Mononuclear cell (primary cell): ENCODE data around the gene PANK3.

- RRBS = no CpG with 5 or more reads among the region's 2 CpGs
These were observed 168.5 kb downstream of the ATP10B start for GRCh38 chr5:160683440-160683999.

GRCh38 chr5:160926273-160926924, 74.4 kb upstream of the ATP10B start:
- RRBS = no CpG with 5 or more reads among the region's 9 CpGs

- RRBS = no CpG with 5 or more reads among the region's 2 CpGs
These were observed 86.7 kb upstream of the ATP10B start for GRCh38 chr5:160938805-160939004.

DNA sequence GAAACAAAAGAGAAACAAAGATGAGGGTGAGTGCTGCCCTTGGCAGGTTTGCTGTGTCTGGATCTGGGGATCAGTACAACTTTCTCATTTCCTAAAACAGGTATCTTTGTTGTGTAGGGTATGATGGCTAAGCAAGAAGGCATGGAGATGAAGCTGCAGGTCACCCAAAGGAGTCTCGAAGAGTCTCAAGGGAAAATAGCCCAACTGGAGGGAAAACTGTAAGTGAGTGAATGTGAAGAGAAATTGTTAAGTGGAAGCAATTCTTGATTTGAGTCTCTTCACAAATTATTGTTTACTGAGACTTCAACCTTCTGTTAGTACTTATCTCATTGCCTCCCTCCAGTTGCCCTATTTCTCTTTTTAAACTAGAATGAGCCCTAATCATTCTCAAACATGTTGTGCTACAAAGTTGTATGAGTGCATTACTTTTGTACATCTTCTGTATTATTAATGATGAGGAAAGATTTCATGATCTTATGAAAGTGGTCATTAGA, 10.9 kb downstream of the HMMR start:
- RRBS = no CpG with 5 or more reads among the region's 1 CpG

DNA sequence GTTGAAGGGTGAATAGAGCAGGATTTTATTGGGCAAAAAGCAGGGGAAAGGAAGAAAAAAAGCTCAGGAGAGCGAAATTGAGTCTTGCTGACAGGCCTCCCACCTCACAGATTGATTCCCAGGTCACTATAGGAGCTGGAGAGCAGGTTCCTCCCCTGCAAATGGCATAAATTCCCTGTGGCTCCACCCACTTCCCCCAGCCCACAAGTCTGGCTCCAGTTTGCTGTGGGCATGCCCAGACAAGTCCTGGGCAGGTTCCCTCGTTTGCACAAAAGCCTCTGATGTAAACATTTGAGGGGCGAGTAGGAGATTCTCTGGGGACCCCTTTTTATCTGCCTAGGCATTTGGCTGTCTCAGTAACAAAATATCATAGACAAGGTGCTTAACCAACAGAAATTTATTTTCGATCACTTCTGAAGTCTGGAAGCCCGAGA, 614.4 kb downstream of the MAT2B start:
- RRBS = no CpG with 5 or more reads among the region's 5 CpGs

- RRBS = no CpG with 5 or more reads among the region's 7 CpGs
These were observed 317.4 kb downstream of the TENM2 start for GRCh38 chr5:167296124-167296763.

DNA sequence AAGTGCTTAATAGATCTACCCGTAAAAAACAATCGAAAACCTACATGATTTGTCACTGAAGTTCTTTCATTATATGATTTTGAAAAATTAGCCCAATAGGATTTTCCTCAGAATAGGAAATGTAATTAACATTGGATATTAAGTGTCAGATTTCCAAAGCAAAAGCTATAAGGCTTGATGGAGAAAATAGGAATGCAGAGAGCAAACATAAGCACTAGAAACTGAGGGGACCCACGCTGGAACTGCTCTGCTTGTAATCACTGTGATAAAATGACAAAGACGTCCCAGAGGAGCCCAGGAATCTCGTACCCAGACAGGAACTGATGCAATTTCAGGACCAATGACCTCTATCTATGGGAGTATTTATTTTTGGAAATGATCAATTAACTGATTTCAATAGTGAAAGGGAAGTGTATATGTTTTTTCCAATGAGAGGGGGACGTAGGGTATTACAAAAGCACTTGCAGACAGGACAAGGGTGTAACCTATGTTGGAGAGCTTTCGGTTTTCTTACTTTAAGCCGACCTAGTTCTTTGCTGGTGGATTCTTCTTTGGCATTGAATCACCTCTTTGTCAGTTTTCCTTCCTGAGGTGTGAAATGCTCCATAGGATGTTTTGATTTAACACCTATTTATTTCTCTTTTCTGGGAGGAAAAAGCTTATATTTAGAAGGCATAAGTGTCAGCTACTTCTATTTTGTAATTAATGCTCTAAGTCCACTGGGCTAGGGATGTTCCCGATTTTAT, 598.2 kb downstream of the TENM2 start:
- RRBS = no CpG with 5 or more reads among the region's 9 CpGs

- RRBS = 83% methylated on average over 2 of the region's 14 CpGs
These were observed 470.9 kb upstream of the WWC1 start for GRCh38 chr5:167820053-167821340.

DNA sequence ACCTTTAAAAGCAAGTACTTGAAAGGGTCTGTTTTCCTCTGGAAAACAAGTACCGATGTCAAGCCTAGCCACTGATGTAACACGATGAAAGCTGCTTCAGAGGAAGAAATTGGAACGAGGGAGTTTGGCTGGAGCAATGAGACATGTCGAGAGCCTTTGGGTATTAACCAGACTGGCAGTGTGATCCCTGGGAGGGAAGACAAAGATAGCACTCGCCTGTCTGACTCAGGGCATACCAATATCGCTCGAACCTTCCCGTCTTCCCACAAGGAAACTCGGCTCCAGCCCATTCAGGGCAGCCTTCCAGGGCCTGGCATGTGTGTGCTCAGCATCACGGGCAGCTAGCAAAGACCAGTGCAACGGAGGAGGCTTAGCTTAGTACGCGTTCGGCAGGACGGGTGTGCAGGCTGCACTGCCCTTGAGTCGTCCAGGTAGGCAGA, 356.9 kb upstream of the WWC1 start:
- RRBS = no CpG with 5 or more reads among the region's 16 CpGs

GRCh38 chr5:168299902-168300496, 8.6 kb downstream of the WWC1 start:
- RRBS = no CpG with 5 or more reads among the region's 7 CpGs

DNA sequence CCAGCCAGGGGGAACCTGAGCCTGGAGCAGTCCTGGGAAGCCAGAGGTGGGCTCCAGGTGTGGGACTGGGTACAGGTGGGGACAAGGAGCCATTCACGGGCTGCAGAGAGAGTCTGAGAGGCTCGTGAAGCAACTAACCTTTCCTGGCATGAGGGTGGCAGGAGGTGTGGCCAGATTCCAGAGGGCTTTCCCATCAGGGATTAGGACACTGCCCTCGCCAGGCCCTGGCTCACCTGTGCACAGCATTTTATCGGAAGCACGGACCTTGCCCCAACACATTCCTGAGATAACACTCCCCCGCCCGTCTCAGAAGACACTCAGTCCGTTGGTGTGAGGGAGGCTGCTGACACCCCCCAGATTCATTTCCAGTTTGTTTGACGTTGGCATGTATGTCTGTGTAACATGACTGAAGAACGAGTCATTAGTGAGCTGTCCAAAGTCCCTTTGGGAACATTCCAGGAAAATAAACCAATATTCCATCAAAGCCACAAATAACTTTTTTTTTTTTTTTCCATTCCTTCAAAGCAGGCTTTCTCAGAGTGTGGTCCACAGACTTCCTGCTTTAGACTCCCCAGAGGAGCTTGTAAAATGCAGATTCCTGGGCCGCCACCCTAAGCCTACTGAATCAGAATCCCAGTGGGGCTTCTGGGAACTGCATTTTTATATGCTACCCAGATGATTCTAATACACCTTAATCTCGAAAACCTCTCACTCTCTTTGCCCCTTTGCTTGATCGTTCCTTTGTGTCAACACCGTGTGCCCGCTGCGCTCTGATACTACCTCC, 23.4 kb downstream of the WWC1 start:
- RRBS = no CpG with 5 or more reads among the region's 16 CpGs

DNA sequence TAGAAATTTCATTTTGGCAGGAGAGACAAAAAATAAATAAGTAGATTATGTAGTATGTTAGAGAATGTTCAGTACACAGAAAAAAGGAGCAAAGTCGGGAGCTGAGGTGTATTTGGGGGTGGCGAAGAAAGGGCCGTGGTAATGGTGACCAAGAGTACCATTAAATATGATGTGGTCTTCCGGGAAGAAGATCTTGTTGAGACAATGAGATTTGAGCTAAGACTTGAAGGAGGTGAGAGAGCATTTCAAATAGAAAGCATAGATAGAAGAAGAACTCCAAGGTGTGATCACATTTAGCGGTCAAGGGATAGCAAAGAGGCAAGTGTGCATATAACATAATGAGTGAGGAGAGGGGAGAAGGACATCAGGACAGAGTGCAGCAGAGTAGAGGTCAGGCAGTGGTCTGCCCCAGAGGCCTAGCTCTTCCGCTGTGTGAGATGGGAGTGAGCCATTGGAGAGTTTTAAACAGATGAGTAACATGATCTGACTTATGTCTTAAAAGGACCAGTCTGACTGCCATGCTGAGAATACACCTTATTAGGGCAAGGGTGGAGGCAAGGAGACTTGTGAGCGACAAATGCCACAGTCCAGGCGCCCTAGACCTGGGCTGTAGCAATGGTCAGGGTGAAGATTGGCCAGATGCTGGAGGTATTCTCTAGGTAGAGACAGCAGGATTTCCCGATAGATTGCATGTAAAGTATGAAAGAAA, 82.9 kb downstream of the WWC1 start:
- RRBS = no CpG with 5 or more reads among the region's 9 CpGs

DNA sequence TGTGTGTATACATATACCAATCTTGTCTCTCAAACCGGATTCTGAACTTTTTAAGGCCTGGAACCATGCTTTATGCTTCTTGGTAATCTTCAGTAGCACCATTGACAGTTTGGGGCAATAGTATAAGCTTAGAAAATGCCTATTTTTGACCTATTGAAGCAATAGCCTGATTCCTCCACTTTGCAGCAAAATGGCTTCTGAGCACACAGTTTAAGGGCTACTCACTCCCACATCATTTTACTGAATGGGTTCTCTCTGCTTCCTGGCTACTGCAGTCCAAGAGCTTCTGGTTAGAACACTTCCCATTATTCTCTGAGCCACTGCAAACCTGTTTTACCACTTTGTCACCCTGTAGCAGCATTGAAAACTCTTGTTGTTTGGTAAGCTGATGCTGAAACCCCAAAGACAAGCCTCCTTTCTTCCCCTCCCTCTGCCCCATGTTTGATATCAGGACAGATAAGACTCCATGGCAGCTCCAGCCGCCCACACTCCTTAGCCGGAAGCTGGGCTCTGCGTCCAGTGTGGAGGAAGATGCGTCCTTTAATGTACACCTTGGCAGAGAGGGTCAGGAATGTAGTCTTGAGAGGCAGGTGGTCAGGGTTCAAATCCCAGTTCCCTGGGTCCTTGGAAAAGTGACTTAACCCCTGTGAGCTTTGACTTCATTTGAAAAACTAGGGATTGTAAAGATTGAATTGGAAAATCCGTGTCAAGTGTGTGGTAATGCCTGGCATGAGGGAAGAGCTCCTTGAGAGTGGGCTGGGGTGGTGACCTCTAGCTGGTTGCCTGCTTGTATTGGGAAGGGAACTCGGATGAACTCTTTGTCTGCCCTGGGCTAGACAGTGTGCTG, 84.3 kb upstream of the RARS1 start:
- RRBS = no CpG with 5 or more reads among the region's 7 CpGs

DNA sequence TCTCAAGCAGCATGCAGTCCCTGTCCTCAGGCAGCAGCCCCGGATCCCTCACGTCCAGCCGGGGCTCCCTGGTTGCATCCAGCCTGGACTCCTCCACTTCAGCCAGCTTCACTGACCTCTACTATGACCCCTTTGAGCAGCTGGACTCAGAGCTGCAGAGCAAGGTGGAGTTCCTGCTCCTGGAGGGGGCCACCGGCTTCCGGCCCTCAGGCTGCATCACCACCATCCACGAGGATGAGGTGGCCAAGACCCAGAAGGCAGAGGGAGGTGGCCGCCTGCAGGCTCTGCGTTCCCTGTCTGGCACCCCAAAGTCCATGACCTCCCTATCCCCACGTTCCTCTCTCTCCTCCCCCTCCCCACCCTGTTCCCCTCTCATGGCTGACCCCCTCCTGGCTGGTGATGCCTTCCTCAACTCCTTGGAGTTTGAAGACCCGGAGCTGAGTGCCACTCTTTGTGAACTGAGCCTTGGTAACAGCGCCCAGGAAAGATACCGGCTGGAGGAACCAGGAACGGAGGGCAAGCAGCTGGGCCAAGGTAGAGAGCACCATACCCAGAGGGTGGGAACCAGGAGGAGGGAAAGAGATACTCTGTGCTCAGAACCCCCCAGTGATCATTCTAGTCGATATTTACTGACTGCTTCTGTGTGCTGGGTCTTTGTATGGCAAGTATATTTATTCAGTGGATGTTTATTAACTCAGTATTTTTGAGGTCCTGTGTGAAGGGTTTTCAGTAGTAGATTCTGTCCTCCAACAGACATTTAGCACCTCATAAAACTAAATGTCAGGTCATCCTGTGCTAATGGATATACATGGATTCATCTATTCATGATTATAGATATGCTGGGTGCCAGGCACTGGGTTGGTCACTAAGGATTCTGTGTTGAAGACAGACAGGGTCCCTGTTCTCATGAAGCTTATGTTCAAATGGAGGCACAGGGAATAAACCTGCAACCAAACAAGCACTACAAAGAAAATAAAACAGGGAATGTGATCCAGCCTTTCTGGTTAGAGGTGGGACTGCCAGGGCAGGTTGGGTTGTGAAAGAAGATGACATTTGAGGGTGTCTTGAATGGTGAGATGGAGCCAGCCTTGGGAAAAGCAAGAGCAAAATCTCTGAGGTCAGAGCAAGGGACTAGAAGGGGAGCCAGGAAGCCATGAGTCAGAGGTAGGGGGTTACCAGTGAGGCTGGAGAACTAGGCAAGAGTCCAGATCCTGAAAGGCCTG, 62.3 kb upstream of the RARS1 start:
- RRBS = 94% methylated on average over 3 of the region's 14 CpGs

GRCh38 chr5:168578591-168579654, at the start of gene PANK3:
Gene PANK3, minus strand, starts transcription at chr5:168579368.
- RRBS = under 1% methylated on average over 20 of the region's 86 CpGs

DNA sequence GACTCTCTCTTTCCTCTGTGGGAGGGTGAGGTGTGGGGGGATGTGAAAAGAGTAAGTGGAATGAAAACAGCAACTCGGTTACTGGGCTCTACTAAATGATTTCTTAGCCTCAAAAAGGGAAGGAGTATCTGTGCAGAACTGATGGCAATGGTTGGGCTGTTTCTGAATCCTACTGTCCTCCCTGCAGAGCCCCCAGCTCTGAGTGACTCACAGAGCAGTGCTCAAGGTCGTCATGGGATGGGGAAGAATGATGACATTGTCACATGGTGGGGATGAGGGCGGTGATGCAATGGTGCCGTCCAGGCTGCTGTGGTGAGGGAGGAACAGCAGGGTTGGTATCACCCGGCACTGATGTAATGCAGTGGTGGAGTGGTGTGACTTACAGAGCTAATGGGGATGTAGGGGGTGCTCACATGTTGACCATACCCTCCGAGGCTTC, 215.1 kb upstream of the PANK3 start:
- RRBS = no CpG with 5 or more reads among the region's 6 CpGs

- RRBS = no CpG with 5 or more reads among the region's 6 CpGs
These were observed 307.3 kb upstream of the PANK3 start for GRCh38 chr5:168886389-168886853.

DNA sequence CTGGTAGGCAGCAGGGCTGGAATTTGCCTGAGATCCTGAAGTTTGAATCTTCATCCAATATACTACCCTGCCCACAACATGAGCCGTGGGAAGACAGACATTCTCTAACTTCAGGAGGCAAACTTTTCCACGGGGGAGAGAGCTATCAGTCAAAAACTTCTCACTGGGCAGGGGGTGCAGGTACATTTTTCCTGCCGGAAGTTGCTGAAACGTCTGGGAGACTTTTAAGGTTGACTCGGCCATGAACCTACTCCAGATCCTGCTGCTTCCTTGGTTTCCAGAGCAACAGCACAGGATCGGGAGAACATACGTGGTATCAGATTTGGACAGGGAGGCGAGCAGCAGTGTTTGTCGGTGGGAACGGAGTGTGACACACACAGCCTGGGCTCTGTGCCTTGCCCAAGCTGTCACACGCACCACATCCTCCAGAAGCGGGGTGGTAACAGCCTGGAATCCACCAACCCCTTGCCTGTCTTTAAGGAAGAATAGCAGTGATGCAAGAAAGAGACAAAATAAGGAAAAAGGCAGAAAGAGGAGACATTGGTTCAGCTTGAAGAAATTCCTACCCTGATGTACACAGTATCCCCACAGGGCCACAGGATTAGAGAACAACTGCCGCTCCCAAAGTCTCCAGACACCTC, 276.5 kb downstream of the SLIT3 start:
- RRBS = no CpG with 5 or more reads among the region's 13 CpGs

DNA sequence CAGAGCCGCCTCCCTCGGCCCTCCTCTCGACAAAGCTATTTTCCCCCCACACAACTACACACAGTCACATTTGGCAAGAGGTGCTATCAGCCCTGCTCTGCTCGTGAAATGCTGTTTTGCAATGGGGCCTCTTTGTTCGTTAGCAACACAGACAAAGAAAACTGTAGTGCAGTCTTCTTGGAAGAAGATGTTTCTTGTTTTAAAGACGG, 14.3 kb downstream of the SLIT3 start:
- RRBS = no CpG with 5 or more reads among the region's 6 CpGs